GM23248 (cell line): ENCODE measurements around a stretch of chr6.

DNA sequence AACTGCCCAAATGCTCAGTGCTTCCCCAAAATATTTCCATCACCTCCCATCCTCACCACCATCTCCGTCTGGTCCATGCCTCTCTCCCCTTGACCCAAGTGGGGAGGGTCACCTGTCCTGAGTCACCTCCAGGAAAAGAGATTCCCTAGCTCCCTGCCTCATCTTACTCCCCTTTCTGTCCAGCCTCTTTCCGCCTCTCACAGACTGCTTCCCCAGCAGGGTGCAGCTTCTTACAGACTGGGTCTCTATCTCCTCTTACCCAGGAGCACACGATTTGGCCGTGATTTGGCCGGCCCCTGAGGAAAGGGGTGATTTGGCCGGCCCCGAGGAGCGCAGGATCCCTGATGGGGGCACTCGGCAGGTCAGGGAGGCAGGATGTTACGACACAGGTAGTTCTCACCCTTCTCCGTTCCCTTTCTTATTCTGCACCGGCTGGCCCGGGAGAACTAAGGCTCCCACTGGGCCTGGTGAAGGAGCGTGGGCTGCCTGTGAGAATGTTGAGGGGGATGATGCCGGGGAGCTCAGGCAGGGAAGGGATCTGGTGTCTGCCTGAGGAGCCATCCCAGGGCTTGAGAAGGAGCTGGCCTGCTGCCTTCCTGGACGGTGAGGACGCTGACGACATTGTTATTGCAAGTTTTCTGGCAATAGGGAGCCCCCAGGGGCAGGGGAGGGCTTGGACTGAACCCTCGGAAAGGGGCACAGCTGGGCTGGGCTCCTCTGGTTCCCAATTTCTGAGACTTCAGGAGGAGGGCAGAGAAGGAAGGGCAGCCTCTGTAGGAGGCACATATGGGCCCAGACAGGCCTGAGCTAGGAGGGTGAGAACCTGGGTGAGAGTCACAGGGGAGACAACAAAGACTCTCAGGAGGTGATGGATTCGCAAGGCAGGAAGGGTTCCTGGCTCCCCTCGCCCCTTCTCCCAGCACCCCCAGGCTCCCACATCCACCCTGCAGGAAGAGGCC, 32.6 kb downstream of the CYP21A2 start:
- RAMPAGE, long total RNA = no peak

GRCh38 chr6:32075122-32076086, 33.7 kb downstream of the TNXB start:
- RAMPAGE, long total RNA = no peak

DNA sequence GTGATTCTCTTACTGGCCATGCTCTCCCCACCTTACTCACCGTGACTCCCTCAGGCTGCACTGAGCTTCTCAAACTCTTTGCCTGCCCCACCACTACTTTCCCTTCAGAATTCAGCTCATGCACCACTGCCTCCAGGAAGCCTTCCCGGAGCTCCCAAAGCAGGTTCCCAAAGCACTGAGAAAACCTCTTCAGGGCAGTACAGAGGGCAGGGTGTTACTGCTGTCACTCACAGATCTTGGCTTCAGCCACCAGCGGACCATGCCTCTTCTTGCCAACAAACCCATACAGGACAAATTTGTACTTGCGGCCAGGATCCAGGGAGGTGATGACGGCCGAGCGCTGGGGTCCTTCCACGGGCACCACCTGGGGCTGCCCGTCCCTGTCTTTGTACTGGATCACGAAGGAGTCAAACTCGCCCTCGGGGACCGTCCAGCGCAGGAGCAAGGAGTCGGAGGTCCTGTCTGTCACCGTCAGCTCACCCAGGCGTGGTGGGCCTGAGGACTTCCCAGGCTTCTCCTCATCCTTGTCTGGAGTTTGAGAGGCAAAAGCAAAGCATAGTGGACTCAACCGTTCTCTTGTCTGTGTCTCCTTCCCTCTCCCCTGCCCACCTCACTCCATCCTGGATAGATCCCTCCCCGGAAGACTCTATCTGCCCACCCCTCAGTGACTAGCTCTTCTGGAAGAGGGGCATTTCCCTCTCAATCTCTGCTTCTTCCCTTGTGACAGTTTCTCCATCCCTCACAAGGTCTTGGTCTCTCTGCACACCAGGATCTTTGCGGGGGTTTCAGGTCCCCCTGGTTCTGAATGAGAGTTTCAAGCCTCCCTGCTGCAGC, 24.7 kb downstream of the TNXB start:
- RAMPAGE, long total RNA = no peak

GRCh38 chr6:32086444-32087033, 22.6 kb downstream of the TNXB start:
- RAMPAGE, long total RNA = no peak

GRCh38 chr6:32116982-32117546, 7.9 kb upstream of the TNXB start:
- RAMPAGE, long total RNA = no peak

DNA sequence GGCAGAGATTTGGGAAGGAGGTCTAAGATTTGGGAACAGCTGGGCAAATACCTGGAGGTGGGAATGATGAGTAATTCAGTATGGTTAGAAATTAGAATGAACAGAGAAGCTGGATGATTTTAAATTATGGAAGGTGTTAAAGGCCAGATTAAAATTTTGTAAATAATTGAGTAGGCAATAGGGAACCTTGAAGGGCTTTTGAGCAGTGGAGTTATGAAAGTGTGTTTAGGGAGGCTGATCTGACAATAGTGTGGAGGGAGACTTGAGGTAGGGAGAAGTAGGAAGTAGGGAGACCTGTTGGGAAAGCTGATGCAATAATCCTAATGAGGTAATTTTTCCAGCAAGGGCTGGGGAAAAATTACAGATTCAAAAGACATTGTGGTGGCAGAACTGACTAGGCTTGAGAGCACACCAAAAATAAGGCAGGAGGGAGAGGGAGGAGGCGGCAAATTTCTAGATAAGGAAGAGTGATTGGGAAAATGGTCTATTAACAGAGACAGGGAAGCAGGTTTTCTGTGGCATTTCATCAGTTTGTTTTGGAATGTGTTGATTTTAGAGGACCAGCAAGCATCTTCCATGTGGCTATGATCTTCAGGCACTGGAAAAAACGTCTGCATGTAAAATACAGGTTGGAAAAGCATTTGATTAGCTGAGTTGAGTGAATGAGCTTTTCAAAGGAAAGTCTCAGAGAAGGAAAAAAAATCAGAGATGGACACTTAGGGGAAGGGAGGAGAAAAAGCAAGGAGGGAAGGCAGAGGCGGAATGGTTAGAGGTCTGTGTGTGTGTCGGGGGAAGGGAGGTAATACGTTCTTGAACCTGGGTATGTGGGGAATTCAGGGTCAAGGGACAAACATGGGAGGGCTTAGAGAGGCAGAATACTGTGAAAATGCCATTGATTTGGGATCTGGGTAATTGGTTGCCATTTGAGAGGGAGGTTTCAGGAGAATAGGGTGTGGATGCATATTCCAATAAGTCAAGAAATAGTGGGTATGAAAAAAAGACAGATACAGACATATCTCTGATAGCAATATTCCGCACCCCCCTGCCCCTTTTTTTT, 5.3 kb downstream of the PRRT1 start:
- RAMPAGE, long total RNA = no peak

DNA sequence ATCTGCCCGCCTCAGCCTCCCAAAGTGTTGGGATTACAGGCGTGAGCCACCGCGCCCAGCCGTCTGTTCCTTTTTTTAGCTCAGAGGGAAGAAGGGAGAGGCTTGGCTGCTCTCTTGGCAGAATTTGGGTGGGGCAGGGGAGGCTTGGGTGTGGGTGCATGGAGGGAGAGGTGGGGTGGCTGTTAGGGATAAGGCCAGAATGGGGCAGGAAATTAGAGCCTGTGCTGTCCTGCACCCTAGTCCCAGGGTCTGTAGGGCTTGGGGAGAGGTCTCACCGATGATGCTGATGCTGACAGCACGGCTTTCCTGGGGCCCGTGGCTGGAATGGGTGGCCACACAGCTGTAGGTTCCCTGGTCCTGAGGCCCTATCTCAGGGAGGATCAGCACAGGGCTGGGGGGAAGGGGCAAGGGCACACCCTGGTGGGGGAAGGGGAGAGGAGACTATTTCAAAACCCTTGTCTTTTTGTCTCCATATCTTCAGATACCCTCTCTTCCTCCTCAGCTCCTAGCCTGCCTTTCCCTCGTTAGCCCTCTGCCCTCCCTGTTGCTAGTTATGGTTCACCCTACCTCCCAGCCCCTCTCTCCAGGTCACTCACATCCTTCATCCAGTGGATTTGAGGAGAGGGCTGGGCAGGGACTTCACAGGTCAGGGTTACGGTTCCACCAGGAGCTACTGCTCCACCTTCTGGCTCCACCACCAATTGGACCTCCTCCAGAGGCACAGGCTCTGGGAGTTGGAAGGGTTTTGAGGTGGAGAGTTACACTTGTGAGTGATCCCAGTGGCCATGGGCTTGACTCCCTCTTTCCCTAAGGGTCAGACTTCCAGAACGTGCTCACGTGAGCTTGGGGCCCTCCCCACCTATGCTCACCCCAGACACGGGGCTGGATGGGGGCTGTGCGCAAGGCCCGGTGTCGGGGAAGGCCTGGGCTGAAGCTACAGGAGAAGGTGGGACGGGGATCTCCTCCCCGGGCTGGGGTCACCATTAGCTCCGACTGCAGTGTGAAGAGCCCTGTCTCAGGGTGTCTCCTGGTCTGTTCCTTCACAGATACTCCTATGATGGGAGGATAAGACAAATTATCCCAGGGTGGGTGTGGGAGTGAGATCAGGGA, 1.7 kb downstream of the AGER start:
- RAMPAGE, long total RNA = no peak

- RAMPAGE, long total RNA = no peak
Measured at GRCh38 chr6:32188197-32189067, 1.6 kb downstream of the PBX2 start.

DNA sequence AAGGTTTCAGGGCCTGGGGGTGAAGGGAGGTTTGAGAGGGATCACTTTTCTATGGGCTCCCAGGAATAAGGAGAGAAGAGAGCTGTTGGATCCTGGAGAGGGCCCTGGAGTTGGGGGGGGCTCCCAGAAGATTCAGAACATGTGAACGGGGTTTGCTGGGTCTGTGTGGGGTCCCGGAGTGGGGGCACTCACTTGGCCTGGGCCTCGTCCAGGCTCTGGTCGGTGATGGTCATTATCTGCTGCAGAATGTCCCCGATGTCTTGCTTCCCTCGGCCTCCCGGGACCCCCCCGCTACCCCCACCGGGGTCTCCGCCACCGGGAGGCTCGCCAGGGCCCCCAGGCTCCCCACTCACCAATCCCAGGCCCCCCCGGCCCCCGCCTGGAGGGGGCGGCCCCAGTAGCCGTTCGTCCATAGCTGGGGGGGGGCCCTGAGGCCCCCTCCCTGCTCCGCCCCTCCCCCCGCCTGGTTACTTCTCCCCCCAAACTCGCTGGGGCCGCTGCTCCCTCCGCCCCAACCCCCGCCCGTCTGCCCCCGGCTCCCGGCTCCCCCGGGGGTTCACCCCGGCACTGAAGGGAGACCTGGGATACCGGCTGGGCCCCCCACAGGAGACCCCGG, 391 bp downstream of the PBX2 start:
- RAMPAGE, long total RNA = no peak

GRCh38 chr6:32415590-32415949, 8.6 kb upstream of the BTNL2 start:
- RAMPAGE, long total RNA = no peak

- RAMPAGE, long total RNA = no peak
Measured at GRCh38 chr6:32558355-32558818, 28.3 kb upstream of the HLA-DRB5 start.

DNA sequence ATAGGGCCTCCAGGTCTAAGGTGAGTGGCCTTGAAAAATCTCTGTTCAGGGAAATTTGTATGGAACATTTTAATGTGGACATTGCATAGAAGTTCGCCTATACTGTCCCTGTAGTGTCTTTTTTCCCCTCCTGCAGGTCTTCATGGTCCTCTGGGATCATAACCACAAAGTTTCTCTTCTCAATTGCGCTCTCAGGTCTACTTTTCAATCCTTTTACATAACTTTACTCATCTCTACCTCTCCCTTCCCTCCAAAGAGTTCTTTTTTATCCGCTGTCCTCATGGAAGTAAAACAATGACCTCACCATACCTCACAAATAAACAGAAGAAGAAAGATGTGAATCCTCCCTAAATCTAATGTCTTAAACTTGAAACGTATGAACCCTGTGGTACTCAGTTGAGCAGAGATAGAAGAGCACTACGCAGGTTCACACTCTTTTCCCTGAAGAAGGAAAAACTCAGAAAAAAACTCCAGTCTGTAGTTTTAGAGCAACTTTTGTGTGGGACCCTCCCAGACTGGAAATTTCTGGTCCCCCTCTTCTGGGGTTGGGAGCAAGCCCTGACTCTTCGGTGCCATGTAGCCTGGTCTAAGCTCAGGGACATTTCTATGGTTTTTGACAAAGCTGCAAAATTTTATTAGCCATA, 12.0 kb upstream of the HLA-DQA1 start:
- RAMPAGE, long total RNA = no peak

GRCh38 chr6:32640371-32640760, 3.2 kb downstream of the HLA-DQA1 start:
- RAMPAGE, long total RNA = no peak

DNA sequence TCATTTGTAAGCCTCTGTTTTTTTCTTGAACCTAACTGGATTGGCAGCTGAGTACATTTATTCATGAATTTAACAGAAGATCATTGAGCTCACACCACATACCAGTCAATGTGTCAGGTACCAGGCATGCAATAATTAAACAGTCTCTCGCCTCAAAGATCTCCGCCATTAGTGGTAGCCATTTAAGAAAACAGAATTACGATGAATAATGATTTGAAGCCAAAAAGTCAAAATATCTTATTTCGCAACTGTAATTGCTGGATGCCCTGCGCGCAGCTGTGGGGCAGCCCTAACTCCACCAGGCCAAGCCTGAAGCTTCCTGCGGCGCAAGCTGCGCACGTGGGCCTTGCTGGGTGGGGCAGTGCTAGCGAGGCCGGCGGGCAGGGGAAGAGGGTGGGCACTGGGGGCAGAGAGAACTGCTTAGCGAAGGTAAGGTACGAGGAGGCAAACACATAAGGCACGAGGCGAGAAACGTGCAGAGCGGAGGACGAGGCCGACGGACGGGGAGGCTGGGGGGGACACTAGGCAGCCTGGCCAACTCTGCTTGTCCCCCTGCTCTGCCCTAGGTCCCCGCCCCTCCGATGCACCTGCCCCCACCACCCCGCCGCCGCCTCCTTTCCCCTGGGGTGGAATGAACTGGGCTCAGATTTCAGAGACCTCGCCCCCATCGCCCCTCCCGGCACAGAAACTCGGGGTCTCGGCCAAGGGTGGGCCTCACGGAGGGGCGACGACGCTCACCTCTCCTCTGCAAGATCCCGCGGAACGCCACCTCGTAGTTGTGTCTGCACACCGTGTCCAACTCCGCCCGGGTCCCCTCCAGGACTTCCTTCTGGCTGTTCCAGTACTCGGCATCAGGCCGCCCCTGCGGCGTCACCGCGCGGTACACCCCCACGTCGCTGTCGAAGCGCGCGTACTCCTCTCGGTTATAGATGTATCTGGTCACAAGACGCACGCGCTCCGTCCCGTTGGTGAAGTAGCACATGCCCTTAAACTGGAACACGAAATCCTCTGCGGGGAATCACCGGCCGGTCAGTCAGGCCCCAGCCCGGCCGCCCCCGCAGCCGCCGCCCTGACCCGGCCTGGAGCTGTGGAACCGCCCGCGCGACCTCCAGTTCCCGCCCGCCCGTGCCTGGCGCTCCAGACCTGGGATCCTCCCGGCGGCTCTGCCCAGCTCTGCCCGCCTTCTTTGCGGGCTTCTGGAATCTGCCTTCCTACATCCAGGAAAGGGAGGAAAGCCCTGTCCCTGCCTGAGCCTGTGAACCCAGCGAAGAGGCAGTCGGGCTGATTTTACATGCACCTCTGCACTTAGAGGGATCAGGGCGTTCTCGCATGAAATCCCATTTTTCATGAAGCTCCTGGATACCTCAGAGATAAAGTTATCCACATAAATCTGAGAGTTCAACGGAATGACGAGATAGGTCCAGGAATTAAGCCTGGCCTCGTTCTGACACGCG, 1.9 kb downstream of the HLA-DQB1 start:
- RAMPAGE, long total RNA = no peak

GRCh38 chr6:32761508-32762210, 1.7 kb downstream of the HLA-DQB2 start:
- RAMPAGE, long total RNA = no peak

GRCh38 chr6:32832138-32833131, 6.1 kb downstream of the TAP2 start:
- RAMPAGE, long total RNA = no peak

DNA sequence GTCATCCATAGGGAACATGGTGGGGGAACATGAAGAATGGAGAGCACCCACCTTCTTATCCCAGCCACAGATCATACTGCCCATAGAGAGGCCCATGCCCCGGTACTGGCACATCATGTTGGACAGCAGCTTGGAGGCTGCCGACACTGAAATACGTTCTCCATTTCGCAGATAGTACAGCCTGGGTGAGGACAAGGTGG, 1.9 kb downstream of the PSMB8 start:
- RAMPAGE, long total RNA = no peak

DNA sequence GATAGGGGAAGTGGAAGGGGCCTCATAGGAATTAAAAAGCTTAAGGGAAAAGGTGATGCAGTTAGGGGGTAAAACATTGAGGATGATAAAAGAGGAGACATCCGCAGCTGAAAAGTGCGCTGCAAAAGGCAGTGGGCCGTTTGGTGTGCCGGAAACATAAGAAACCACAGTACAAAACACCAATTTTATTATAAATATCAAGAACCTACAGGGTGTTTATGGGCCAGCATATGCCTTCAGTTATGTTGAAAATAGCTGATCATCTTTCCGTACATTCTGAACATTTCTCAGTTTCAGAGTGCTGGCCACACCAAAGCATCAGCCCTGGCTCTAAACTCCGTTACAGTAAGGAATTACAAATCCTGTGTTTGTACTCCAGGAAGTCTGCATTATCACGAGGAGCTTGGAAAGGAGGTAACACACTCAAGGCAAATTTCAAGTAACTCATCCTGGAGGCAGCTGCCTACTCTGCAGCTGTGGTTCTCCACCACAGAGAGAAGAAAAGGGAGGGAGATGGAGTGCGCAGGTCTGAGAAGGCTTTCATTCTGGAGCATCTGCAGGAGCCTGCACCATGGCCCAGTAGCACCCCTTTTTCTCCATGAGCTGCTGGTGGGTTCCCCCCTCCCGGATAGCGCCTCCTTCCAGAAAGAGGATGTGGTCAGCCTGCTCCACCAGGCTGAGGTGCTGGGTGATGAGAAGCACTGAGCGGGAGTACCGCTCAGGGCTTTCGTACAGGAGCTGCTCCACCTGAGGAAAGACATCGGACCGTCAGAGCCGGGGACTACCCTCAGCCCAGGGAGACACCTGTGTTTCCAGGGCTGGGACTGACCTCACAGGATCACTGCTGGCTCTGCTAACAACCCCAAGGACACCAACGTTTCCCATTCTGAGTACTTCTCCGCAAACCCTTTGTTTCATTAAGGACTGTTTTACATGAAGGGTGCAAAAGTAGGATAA, 1.5 kb upstream of the PSMB8 start:
- RAMPAGE, long total RNA = no peak

DNA sequence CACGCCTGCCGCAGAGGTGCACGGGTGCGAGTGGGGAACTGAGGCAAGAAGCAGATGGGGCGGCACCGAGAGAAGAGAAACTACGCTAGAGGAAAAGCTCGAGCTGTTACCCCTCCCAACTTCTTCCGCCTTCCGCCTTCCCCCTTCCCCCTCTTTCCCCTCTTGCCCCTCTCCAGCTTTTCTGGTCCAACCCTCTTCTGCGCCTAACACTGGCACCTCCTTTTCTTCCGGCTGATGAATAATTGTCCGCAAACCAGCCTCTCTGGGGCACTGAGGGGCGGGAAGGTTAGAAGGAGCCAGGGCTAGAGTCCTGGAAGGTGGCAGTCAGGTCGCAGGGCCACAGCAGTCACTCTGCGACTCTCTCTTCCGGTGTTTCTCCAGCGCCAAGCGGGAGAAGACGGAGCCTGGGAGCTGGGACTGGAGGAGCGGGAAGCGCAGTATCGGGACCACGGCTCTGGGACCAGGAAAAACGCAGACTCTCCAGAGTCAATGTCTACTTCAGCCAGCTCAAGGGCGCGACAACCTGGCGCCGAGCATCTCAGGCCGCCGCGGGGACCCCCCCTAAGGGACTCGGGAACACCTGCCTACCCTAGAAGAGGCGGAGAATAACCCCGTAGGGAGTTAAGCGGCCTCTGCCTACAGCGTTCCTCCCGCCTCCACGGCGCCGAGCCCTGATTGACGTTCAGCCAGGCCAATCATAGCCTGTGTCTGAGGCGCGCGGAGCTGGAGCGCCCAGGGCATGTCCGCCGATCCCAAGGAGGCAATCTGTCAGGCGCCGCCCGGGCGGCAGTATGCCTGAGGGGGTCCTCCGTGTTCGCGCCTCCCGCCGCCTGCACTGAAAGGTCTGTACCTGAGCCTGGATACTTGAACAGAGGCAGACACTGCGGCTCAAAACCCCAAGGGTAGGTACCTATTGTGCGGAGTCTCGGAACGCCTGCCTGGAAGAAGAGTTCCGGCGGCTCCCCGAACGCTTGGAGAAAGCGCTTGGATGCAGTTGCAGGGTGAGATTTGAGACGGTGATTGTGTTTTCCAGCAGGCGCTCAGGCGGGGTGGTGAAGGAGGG, 40.4 kb downstream of the PSMB9 start:
- RAMPAGE, long total RNA = no peak

DNA sequence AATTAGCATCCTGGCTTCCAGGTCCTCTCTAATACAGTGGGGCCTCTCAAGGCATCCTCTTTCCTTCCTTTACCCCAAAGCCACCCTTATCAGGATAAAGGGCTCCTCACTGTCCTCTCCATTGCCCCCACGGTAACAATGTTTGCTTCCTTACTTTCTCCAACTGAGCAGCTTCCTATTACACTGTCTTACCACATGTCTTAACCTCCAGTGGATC, 5.0 kb downstream of the HLA-DMB start:
- RAMPAGE, long total RNA = no peak